Metastatic Pancreatic Carcinoma in the Ovary (tissue), 1 donor: ENCODE data around the genes CDCA7, CIR1 and WIPF1.

DNA sequence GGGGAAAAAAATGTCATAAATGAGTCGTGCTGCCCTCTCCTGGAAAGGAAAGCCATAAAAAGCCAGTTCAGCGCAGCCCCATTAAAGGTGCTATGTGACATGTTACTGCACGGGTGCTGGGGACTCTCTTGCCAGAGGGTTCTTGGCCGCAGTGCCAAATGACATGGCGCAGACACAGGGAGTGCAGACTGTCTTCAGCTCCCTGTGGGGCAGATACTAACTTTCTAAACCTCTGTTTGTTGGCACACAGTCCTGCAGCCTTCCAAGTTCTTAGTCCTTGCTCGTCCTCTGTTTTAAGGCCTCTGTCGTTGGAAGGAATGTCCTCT, 53.6 kb upstream of the MAP3K20 start:
- PRO-cap = no peak

- PRO-cap = no peak
These were observed 44.8 kb upstream of the MAP3K20 start for GRCh38 chr2:173030570-173031576.

- PRO-cap = unidirectional peak, minus-strand start at chr2:173077236
These were observed 1.4 kb downstream of the MAP3K20 start for GRCh38 chr2:173076971-173077503.

DNA sequence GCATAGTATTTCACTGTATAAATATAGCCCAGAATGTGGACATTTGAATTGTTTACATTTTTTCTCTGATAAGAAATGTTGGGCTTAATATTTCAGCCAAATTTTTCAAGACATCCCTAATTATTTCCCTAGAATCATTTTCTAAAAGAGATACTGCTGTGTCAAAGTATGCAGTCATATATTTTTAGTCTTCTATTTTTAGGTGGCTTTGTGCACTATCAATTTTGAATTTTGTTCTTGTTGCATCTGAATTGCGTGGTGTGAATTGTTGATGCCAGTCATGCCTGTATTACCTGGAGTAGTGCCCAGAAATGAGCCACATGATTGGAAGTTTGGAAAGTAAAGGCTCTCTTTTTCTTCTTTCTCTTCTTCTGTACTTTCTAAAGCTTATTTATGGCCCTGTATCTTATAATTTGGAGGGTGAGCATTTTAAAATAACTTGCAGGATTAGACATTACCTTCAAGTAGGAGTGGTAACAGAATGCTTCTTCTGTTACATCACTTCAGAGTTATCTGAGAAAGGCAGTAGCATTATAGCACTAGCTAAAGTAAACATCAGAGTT, 112.2 kb downstream of the MAP3K20 start:
- PRO-cap = no peak

- PRO-cap = no peak
These were observed 122.2 kb downstream of the MAP3K20 start for GRCh38 chr2:173197902-173198268.

DNA sequence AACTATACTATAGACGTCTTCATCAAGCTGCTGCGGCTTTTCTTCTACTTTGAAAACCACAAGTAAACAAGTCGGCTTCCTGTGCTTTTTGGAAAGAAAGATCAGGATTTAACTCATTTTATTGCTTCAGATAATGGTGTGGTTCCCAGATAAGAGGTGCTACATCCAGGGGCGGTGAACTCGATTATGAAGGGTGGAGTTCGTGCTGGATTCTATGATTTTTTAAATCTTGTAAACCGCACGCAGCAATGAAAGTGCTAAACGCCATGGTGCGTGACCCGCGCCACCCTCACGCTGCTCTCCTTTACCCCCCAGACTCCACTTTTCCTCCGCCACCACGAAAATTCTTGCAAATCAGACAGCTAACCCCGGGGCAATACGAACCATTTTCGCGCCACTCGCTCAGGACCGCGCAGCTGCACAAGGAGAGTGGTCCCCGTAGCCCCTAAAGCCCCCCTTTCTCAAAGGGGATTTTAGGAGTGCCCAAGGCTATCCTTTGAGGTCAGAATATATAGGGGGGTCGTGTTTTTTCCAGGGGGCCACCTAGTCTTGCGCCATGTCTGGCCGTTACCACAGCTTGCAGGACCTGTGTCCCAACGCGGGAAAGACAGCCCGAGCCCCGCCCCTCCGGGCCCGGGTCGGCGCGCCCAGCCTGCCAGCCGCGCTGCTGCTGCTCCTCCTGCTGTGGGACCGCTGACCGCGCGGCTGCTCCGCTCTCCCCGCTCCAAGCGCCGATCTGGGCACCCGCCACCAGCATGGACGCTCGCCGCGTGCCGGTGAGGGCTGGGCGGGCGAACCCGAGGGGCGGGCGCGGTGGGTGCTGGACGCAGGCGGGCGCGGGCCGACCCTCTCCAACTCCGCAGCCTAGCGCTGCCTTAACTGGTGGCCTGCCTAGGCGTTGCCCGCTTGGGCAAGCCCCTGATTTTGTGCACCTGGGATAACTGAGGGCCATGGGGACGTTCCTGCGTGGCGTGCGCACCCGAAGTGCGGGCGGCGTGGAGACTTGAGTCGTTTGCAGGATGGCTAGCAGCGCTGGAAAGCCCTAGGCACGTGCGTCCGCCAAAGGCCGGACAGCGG, at the start of gene CDCA7:
CDCA7 (plus strand) TSS at position 664 of the 1,077 bp plus-strand sequence.
- PRO-cap = no peak

- PRO-cap = no peak
These were observed 792 bp downstream of the CDCA7 start for GRCh38 chr2:173355286-173356042.

GRCh38 chr2:173449139-173449388, 94.4 kb downstream of the CDCA7 start:
- PRO-cap = no peak

DNA sequence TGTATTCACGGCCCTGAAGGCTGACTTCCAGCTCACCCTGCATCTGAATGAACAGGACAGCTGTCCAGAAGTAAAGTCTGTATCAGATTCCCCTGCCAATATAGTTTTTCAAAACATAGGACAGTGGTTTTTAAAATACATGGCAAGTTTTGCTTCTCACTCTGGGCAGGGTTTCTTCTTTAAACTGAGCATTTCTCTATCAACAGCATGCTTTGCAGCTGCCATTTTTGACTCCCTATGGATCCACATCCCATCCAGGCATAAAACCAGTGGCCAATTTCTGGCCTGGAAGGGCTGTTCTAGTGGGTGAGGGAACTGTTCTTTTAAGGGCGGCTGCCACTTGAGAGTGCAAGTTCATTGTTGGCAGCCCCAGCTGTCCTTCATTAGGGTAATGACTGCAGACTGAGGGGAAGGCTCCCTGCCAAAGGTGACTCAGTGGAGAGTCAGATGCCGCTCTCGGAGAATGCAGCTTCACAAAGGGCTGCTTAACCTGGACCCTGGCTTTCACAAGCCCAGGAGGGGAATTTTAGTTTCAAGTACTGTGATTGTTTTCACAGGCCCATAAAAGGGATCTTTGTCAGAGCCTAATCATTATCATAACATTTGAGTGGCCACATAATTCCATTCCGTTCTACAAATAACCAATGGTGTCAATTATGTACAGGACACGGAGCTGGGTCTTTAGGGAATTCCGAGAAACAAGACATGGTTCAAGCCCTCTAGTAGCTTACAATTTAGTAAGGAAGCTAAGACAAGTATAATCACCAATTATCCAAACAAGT, 235.6 kb downstream of the CDCA7 start:
- PRO-cap = no peak

- PRO-cap = no peak
These were observed 60.8 kb downstream of the SP3 start for GRCh38 chr2:173904091-173905092.

- PRO-cap = no peak
These were observed 28.3 kb downstream of the SP3 start for GRCh38 chr2:173936647-173937585.

GRCh38 chr2:173949432-173949986, 15.7 kb downstream of the SP3 start:
- PRO-cap = no peak

DNA sequence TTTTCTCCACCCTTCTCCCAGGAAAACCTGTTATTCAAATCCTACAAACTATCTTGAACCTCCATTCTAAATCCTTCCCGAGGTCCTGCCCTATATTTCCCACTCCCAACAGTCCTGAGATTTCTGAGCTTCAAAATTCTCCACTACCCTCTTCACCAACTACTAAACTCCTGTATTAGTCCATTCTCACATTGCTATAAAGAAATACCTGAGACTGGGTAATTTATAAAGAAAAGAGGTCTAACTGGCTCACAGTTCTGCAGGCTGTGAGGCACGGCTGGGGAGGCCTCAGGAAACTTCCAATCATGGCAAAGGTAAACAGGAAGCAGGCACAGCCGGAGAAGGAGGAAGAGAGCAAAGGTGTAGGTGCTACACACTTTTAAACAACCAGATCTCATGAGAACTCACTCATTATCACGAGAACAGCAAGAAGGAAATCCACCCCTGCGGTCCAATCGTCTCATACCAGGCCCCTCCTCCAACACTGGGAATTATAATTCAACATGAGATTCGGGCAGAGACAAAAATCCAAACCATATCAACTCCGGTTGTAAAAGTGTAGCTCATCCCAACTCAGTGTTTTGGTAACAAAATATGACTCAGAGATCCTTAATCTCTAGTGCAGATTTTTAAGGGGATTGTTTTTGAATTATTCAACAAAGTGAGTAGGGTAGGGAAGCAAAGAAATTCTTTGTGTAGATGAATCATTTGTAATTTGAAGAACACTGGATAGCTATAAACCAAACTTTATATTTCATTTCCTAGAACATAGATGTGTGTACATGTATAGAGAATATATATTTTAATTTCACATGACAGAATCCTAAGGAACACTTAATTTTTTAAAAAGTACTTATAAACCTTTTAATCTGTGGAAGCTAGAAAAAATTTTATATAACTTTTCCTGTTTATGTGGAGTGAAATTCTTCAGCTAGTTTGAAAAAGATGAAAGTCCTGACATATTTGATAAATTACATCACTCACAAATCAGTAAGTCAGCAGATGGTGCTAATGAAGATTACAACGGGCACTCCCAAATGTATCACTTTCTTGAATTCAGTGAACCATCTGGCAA, 130.3 kb downstream of the OLA1 start:
- PRO-cap = no peak

DNA sequence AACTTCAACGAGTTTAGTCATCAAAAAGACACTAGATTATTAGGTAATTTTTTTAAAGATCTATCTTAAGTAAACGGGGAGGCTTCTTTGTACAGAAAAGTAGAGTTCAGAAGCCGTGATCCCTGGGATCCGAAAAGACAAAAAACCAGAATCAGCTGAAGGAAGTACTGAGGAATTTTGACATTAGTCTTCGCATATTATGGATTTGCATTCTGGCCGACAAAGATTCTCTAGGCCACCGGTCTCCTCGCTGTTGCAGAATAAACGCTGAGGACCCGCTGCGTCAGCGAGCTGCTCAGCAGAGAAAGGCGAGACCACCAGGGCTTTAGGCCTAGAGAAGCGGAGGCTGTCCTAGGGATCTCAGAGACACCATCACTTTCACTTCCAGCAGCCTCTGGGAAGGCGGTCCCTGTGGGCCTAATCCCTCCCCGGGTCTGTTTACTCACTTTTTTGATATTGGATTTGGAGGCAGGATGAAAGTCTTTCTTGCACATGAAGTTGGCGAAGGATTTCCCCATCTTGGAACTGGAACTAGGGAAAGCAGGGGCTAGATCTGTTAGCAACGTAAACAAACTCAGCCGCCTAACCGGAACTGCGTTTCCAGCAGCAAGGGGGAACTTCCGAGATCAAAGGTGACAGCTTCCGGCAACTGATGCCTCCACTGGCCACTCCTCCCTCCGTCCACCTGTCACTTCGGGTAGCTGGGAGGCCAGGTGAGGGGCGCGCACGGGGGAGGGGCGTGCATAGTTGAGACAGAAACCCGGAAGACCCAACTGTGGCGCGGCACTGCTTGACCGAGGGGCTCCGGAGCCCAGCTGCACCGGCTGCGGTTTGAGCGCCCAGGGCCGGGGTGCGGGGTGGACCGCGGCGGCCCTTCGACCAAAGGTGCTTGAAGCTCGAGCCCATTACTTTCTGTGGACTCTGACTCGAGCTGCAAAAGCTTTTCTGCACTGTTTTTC, at the start of gene CIR1:
CIR1 (minus strand) TSS at position 608 of the 959 bp plus-strand sequence.
- PRO-cap = bidirectional peak, plus-strand start at position 691 of the sequence, minus-strand start at position 594 of the sequence

GRCh38 chr2:174597507-174598100, at the start of gene WIPF1:
Gene WIPF1 (minus strand): TSS chr2:174597804.
- PRO-cap = no peak

GRCh38 chr2:174599311-174599870, 1.8 kb upstream of the WIPF1 start:
- PRO-cap = no peak

DNA sequence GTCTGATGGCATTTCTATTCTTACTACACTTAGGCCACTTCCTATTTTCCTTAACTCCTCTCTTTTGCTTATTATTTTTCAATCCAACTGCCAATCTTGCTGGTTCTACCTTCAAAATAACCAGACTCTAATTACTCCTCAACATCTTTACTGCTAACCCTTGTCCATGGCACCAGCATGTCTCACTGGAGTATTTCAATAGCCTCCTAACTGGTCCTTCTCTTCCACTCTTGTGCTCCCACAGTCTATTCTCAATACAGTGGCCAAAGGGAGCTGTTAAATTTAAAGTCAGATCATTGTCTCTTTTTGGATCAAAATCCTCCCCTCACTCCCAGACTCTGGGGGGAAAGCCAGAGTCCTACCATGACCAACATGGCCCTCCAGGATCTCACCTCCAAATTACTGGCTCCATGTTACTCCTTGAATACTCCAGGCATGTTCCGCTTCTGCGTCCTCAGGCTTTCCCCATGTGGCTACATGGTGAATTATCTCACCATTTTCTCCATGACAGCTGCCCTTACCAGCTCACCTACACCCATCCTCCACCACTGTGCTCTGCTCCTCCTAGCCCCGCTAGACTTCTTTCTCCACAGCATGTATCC, 29.1 kb upstream of the WIPF1 start:
- PRO-cap = no peak

- PRO-cap = no peak
These were observed 69.9 kb upstream of the WIPF1 start for GRCh38 chr2:174667279-174668149.

GRCh38 chr2:174763752-174764255, 468 bp downstream of the CHRNA1 start:
- PRO-cap = no peak

GRCh38 chr2:175178030-175178973, 3.2 kb downstream of the ATP5MC3 start:
- PRO-cap = no peak